Diencephalon (tissue), 2 donors: Measurements from ENCODE around the gene KLF3.

GRCh38 chr4:37936879-37937313 is 23.3 kb upstream of the PTTG2 start:
- RAMPAGE, long total RNA: no peak

- RAMPAGE, long total RNA: no peak
These were observed 3.3 kb upstream of the PTTG2 start for GRCh38 chr4:37956928-37957312.

- RAMPAGE, long total RNA: no peak
These were observed 13.2 kb downstream of the PTTG2 start for GRCh38 chr4:37973282-37973824.

GRCh38 chr4:37977745-37978186 is 17.6 kb downstream of the PTTG2 start:
- RAMPAGE, long total RNA: no peak

DNA sequence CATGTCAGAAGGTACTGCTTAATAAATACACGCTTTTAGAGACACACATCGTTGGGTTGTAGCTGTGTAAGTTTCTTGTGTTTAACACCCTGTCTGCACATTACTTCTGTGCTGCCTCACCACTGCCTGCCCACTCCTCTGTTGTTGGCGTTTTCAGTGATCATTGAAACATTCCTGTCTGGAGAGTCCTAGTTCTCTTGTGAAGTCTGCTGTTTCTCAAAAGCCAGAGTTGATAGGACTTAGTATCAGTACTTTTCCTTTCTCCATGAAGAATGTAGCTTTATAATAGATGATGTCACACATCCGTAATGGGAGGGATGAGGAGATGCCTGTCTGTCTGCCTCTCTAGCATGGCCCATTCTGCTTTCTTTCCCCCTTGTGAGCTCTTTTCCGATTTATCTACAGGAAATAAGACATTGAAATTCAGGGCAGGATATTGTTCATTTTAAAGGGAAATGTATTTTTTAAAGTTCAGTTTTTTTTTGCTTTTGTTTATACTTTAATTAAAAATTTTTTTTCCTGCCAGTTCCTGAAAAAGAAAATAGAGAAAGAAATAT is 90.8 kb downstream of the PTTG2 start:
- RAMPAGE, long total RNA: no peak

DNA sequence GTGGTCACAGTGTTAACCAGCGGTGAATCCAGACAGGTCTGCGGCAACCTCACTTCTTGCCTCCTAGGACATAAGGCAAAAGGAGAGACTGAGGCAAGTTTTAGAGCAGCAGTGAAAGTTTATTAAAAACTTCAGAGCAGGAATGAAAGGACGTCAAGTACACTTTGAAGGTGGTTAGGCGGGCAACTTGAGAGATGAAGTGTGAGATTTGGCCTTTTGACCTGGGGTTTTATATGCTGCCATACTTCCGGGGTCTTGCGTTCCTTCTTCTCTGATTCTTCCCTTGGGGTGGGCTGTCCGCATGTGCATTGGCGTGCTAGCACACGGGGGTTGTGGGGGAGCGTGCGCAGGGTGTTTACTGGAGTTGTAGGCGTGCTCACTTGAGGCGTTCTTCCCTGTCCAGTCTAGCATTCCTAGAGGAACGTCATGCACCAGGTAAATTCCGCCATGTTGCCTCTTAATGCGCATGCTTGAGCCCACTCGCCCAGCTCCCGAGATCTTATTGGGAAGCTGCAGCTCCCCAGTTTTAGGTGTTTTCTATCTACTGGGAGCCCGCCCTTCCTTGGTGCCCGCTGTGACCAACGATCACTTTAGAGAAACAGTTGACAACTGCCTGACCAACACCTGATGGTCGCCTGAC is 94.5 kb downstream of the PTTG2 start:
- RAMPAGE, long total RNA: no peak

GRCh38 chr4:38062532-38063251 is 102.5 kb downstream of the PTTG2 start:
- RAMPAGE, long total RNA: no peak

DNA sequence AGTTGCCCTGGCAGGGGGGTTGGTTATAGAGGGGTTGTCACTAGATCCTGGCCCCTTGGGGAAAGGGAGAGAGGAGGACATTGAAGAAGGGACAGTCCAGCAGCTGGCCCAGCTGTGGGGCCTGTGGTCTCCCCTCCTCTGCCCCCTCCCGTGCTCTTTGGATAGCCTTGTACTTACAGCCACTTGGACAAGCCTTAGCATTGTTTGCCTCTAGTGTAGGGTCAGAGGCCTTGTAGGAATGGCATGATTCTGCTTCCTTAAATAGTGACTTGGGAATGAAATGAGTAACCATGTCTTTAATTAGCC is 230.5 kb downstream of the PTTG2 start:
- RAMPAGE, long total RNA: no peak

- RAMPAGE, long total RNA: no peak
These were observed 263.1 kb downstream of the PTTG2 start for GRCh38 chr4:38223192-38223890.

GRCh38 chr4:38223945-38224296 is 263.7 kb downstream of the PTTG2 start:
- RAMPAGE, long total RNA: no peak

DNA sequence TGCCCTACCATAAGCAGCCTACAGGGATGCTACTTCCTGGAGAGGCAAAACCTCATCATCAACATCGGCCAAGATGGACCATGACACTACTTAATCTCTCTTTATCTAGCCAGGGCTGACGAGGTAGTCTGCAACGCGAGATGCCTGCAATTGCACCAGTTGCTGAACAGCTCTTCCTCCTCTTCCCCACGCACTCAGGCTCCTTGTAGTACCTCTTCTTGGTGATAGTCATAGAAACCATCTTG is 271.6 kb downstream of the PTTG2 start:
- RAMPAGE, long total RNA: no peak

- RAMPAGE, long total RNA: no peak
These were observed 338.9 kb upstream of the KLF3 start for GRCh38 chr4:38325055-38325593.

- RAMPAGE, long total RNA: no peak
These were observed 214.2 kb upstream of the KLF3 start for GRCh38 chr4:38449879-38450130.

DNA sequence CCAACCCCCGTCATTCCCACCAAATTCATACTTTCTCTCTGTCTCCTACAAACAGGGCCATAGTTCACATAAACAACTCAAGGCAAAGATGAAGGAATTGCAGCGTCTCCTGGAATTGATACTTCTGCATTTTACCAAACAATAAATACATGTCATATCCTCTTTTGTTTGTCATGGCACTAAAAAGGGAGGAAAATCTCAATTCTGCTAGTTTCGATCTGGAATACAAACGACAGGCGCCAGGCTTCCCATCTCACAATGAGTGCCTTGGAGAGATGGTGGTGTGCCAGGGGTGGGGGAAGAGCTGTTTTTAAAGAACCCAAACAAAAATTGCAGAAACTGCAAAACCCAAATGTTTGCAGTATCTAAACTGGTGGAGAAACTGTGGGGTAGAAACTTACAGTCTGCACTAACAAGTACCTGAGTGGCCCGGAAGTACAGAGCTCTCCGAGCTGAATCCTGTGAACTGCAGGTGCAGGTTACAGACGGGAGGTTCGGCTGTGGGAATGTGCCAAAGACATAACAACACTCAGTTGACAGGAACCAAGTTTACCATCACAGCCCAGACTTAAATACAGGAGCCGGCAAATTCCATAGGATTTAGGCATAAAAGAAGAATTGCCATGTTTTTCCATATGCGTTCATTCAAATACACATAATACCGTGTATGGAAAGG is 53.0 kb upstream of the KLF3 start:
- RAMPAGE, long total RNA: no peak

DNA sequence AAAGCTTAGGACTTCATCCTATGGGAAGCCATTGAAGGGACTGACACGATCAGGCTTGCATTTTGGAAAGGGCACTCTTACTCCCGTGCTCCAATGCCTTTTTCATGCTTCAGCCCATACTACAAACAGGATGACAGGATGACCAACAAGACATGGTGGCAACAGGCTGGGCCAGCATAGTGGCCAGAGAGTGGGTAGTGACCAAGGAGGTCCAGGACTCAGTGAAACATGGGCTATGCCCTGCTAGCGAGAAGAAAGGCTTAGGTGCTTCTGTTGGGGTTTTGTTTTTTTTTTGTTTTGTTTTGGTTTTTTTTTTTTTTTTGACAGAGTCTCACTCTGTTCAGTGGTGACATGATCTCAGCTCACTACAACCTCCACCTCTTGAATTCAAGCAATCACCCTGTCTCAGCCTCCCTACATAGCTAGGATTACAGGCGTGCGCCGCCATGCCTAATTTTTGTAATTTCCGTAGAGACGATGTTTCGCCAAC is 2.5 kb upstream of the KLF3 start:
- RAMPAGE, long total RNA: no peak

- RAMPAGE, long total RNA: no peak
These were observed at the start of gene KLF3 for GRCh38 chr4:38663542-38664604. TSS of gene KLF3 (plus strand) at chr4:38664199.

- RAMPAGE, long total RNA: no peak
These were observed 3.2 kb downstream of the KLF3 start for GRCh38 chr4:38666742-38668098.

DNA sequence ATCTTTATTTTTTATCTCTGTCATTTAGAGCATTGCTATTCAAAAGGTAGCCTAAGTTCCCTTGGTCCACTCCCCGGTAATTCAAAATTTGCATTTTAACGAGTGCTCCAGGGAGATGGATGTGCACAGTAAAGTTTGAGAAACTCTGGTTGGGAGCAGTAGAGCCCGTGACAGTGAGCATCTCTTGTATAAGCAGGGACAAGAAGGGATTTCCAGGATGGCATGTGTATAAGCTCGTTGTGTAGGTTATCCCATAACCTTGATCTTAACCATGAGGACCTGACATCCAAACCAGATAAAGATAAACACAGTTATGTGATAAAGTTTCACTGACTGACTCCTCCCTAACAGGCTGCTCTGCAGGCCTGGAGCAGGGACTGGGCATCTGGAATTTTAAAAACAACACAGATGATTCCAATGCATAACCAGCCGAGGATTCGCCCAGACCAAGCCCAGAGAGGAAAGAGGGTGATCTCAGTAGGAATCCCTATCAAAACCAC is 22.6 kb downstream of the KLF3 start:
- RAMPAGE, long total RNA: no peak

GRCh38 chr4:38695289-38696218 is 31.6 kb downstream of the KLF3 start:
- RAMPAGE, long total RNA: no peak

GRCh38 chr4:38699175-38700007 is 35.4 kb downstream of the KLF3 start:
- RAMPAGE, long total RNA: no peak